HGPS cell (cell line): ENCODE measurements around a stretch of chr6.

GRCh38 chr6:170372095-170373085, 65.8 kb downstream of the FAM120B start:
- RRBS = no CpG with 5 or more reads among the region's 12 CpGs

DNA sequence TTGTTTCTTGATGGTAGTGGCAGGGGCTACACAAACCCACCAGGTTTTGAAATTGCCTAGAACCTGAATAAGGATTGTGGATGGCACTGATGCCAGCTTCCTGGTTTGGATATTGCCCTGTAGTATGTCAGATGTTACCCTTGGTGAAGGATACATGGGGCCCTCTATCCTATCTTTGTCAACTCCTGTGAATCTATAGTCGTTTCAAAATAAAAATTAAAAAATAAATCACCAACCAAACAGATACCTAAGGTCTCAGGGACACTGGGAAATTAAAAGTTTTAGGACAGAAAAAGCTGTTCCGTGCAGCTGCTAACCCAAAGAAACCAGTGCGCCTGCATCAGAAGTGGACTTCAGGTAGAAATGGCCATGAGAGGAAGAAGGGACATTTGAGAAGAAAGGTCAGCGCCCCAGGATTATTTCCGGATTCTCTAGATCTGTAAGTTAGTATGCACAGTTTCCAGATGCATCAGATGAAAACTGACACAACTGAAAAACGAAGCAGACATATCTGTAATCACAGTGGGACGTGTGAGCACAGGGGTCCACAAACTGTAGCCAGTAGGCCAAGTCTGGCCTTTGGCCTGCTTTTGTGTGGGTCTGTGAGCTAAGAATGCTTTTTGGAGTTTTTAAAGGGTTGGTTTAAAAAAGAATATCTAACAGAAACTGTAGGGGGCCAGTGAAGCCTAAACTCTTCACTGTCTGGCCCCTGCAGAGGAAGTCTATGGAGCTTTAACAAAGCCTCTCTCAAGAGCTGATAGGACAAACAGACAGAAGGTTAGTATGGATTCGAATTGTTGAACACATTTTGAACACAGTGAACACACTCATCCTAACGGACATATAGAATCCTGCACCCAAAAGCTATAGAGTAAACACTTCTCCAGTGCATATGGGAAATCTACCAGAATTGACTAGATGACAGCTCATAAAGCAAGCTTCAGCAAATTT, 77.9 kb downstream of the FAM120B start:
- RRBS = no CpG with 5 or more reads among the region's 9 CpGs